Tibial artery (tissue), 1 donor: ENCODE data around the genes COX8C, PPP4R4, SERPINA4 and DICER1.

- PRO-cap = no peak
Measured at GRCh38 chr14:93346671-93347257, at the start of gene COX8C. TSS of gene COX8C (plus strand) at chr14:93347182.

GRCh38 chr14:93533752-93534444, 103.2 kb downstream of the UNC79 start:
- PRO-cap = no peak

- PRO-cap = no peak
Measured at GRCh38 chr14:93743908-93744640, 44.2 kb downstream of the PRIMA1 start.

DNA sequence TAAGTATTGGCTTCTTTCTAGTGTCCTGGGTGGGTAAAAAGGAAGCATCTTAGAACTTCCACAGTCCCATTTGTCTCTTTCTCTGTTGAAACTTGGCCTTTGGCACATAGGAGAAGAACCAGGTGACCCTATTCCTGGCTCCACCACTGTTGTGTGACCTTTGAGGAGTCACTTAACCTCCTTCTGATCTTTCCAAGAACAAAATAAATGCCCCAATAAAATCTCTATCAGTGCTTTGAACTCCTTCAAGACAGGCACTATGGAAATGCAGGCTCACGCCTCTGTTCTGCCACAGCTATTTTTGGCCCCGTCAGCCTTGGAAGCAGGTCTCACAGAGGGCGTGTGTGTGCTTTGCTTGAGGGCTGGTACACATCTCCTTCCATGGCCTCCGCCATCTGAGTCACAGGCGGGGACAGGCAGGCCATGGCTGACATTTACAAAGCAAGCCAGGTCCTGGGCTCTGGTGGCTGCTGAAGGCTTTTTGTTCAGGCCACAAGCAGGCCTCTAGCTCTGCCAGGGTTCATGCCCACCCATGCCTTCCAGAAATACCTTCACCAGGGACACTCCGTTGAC, 16.1 kb downstream of the PRIMA1 start:
- PRO-cap = no peak

DNA sequence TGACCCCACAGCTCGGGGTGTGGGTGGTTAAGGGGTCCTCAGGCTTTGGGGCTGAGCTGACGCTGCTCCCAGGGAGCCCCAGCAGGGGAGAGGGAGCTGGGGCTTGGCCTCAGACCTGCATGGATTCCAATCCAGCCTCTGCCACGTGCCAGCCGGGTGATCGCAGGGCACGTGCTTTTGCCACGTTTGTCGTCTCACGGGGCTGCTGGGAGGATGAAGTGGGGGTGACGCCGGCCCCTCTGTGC, 36.2 kb upstream of the PRIMA1 start:
- PRO-cap = no peak

- PRO-cap = no peak
Measured at GRCh38 chr14:93965336-93965653, 11.1 kb downstream of the ASB2 start.

- PRO-cap = no peak
Measured at GRCh38 chr14:94029304-94029746, 3.2 kb downstream of the OTUB2 start.

DNA sequence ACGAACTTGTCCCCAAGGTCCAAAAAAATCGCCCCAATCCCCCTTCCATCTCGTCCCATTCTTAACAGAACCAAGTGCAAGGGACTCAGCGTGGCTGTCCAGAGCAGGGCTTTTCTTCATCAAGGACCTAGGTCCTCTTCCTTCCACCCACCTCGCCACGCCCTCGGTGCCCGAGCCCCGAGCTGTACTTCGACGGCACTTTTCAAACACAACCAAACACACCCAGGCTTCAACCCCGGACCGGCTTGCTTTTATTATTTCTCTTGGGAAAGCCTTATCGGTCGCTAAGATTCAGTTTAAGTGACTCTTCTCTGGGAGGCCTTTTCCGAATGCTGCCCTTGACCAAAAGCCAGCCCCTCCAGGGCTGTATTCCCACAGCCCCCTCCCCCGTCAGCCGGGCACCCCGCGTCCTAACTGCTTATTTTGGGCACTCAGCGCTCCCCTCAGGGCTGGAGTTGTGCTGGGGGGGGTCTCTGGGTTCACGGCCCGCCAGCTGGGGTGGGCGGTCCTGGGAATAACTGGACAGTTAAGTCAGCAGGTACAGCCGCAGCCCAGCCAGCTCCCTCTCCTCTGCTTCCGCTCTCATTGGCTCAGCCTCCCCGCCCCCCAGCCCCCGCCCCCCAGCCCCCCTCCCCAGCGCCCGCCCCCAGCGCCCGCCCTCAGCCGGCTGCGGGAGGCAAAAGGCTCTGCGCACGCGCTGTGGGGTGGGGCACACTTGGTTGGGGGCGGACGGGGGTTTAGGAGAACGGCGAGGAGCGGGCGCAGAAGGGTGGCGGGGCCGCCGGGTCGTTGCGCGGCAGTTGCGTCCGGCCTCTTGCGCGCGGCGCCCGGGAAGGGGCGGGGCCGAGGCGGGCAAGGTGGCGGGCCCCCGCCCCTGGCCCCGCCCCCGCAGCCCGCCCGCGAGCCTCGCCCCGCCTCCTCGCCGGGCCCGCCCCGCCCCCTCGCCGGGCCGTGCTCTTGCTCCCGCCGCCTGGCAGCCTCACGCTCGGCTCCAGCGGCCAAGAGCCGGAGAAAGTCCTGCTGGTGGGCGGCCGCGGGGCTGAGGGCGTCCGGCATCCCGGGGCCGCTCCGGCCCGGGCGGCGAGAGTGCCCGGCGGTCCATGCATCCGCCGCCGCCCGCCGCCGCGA, at the start of gene PPP4R4:
TSS of gene PPP4R4 (plus strand) at position 957 of the 1,128 bp plus-strand sequence.
- PRO-cap = bidirectional peak, plus-strand start at position 764 of the sequence, minus-strand start at position 584 of the sequence

- PRO-cap = no peak
Measured at GRCh38 chr14:94345655-94346145, 22.6 kb upstream of the SERPINA6 start.

GRCh38 chr14:94379088-94379806, 9.2 kb downstream of the SERPINA1 start:
- PRO-cap = no peak

DNA sequence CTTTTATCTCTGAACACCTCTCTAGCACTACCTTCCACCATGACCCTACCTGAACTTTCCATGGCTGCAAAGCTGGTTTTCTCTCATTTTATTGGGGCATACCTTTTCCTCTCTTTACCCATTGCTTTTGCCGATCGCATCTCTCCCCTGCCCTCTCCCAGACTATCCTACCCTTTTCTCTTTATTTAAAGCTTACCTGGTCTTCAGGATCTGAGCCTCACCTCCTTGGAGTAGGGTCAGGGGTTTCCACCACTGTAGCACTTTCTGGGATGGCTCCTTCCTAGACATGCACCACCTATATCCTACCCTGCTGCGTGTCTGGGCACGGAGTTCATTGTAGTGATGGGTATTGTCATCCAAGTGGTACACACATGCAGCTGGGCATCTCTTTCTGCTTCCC, 11.2 kb downstream of the SERPINA11 start:
- PRO-cap = no peak

GRCh38 chr14:94561050-94561752, at the start of gene SERPINA4:
TSS of gene SERPINA4 (plus strand) at chr14:94561442.
- PRO-cap = no peak

DNA sequence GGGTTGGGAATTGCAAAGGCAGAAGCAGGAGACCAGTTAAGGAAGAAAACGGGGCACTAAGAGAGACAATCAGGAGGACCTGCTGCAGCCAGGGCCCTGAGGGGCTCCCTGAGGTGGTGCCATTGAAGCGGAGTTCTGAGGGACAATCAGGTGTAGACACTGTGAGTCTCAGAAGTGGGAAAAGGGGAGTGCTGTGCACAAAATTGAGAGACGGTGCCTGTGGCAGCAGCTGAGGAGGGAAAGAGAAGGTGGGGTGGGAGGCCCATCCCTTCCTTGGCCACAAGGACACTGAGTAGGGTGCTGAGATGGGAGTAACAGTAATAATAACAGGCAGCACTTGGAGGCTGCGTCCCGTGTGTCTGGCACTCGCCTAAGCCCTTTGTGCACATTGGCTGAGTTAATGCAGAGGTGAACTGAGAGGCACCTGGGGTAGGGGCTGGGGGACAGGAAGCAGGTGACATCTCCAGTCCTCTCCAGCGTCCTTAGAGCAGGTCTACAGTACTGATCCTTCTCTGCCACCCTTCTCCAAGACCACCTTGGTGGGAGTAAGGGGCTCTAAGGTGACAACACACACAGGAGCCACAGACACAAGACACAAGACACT, 14.9 kb upstream of the SERPINA3 start:
- PRO-cap = no peak

DNA sequence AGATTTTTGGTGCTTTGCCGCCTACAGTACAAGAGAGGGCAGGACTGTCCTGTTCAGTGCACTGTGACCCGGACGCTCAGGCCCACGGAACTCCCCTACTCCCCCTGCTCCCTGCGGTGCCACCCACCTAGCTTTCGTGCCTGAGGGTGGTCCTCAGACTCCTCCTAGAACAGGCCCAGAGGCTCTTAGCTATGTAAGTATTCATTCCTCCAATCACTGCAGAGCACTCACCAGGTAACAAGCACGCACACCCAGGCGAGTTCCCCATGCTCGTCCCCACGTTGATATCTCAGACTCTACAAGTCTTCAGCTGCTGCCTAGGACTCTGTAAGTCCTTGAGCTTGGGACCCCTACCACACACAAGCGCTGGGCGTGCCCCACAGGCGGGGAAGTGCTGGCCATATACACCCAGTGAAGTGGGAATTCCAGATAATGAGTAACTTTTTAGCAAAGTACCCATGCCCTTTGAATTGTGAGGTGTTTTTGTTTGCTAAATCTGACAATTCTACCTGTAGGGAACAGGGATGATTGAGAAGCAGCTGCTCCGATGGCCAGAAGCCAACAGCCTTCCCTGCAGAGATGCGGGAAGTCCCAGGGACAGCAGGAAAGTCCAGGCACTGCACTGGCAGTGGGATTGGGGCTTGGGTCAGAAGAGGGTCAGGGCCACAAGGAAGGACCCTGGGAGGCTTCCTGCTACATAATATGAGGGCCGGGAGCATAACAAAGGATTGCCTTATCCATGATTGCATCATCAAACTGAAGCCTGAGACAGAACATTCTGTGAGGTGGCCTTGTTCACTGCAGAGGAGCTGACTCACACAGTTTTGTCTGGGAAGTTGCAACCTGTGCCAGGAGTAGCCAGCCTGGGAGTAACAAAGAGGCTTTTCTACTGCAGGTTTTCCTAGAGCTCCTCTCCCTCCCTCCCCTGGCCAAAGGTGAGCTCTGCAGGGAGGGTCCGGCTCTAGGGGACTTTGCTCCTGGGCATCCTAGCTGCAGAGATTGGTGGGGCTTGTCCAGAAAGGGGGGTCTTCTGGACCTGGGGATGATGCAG, 13.3 kb upstream of the SERPINA3 start:
- PRO-cap = no peak

GRCh38 chr14:94907634-94908263, 137.8 kb upstream of the GSC start:
- PRO-cap = no peak

DNA sequence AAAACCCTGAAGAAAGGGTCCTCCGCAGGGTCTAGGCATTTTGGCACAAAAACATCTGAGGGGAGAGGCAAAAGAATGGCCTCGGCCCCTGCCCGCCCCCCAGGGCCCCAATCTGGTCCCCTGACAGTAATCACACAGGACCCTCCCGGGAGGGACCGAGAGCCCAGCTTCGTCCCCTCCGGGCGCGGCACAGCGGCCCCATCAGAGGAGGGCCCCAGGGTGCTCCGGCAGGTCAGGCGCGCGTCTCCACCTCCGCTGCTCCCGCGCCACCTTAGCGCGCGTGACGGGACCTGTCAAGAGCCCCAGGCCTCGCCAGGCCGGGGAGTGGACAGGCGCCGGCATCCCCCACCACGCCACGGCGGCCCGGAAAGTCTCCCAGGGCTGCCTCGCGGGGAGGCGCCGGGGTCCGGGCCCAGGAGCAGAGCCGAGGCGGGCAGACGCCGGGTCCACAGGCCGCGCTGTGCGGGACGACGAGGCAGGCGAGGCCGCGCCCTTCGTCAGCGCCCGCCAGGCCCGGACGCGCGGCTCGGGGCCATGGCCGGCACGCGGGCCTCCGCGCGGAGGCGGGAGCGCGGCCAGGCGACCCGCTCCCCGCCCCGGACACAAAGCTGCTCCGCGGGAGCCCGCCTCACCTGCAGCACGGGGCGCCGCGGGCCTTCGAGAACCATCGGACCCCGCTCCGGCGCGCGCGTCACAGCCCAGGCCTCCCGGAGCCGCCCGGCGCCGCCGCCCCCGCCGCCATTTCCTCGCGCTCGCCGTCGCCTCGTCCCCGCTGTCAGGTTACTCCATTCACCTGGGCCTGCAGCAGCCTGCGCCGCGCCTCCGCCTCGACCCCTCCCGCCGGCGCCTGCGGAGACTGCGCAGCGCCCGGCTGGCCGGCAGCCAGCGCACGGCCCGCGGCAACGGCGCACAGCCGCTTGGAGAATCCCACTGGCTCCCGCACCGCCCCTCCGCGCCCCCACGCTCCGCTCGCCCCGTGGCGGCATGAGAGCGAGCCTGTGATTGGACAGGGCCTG, at the start of gene DICER1:
TSS of gene DICER1 (minus strand) at position 932 of the 1,016 bp plus-strand sequence.
- PRO-cap = bidirectional peak, plus-strand start at position 299 of the sequence, minus-strand start at position 273 of the sequence; bidirectional peak, plus-strand start outside the sequence, minus-strand start at position 849 of the sequence

GRCh38 chr14:95233453-95234349, 76.4 kb upstream of the DICER1 start:
- PRO-cap = no peak

GRCh38 chr14:95255560-95255907, 64.2 kb downstream of the CLMN start:
- PRO-cap = no peak

DNA sequence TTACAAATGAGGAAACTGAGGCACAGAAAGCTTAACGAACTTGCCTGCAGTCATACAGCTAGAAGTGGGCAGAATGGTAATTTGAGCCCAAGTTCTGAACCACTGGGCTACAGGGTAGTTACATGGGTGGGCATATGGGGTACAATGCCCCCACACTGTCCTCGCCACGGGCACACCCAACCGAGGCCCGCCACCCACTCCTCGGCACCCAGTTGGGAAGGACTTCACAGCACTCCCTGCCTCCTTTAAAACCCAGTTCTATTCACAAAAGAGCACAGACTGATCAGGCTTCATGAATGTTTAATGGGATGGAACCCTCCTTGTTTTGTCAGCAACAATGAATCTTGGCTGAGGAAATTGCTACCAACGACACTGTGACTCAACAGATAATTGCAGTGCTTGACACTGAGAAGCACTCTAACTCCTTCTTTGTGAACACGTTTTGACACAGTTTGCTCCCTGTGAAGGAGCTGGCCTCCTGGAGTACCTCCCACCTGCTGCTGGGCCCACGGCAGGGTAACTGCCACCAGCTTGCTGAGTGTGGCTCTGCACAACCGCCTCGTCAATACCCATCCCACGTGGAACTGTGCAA, 63.6 kb downstream of the CLMN start:
- PRO-cap = no peak

DNA sequence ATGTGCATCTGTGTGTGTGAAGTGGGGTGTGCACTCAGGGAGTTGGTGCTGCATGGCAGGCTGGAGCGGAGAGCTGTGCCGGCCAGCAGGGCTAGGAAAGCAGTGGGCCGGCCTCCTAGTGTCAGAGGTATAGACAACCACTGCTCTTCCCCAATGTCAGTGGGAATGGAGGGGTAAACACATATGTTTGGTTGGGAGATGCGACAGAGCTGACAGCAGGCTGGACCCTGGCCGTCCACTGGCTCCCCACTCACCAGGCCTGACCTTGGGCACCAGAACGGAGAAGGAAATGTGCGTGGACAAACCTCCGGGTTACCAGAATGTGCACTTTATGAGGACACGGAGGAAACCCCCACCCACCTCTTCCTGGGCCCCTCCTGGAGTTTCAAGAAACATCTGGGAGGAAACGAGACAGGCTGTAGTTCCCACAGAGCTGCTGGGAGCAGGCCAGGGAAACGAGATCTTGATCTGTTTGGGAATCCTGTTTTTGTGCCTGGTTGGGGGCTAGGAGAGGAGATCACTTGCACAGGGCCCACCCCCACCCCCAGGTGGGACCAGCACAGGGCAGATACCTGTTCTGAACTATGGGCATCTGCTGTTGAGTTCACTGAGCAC, 60.5 kb downstream of the CLMN start:
- PRO-cap = no peak